ENCODE measurements around a stretch of chr2.

DNA sequence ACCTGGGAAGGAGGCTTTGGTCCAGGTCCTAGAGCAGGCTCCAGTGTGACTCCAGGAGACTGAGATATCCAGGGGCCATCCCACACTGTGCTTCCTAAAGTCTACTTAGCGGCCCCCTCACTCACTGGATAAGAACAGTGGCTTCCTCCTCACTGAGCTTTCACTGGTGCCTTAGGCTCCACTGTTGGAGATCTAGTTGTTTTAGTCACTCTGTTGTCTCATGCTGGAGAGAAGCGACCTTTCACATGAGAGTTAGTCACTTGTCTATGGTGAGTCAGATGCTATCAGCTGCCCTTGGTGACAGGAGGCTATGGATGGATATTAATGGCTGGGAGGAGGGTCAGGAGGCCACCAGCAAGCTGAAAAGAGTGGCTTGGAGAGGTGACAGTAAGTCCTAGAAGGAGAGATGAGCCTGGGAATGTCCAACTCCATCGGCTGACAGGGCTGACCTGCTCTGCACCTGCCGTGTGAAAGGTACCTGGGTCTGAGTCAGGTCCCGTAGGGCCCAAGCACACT lies 203.8 kb upstream of the TWIST2 start:
- RRBS: no CpG with 5 or more reads among the region's 5 CpGs

DNA sequence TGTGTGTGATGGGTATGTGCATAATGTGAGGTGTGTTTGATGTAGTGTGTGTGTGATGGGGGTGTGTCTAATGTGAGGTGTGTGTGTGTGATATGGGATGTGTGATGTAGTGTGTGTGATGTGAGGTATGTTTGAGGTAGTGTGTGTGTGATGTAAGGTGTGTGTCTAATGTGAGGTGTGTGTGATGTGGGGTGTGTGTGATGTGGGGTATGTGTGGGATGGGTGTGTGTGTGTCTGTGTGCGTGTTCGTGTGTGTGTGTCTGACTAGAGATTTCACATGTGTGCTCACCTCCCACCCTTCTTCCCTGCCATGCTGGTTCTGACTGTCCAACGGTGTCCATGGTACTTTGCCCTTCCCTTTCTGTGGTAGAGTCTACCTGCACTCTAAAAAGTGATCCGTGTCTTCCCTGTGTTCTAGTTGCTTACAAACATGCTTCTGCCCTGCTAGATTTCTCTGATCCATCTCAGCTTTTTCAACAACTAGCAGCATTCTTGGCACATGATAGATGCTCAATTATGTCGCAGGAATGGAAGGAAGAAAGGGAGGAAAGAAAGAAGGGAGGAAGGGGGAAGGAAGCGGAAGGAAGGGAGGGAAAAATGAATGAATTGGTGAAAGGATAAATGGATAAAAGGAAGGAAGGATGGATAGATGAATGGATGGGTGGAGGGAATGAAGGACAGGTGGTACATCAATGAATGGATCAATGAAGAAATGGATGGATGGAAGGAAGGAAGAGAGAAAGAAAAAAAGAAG lies 56.5 kb downstream of the TWIST2 start:
- RRBS: no CpG with 5 or more reads among the region's 6 CpGs

DNA sequence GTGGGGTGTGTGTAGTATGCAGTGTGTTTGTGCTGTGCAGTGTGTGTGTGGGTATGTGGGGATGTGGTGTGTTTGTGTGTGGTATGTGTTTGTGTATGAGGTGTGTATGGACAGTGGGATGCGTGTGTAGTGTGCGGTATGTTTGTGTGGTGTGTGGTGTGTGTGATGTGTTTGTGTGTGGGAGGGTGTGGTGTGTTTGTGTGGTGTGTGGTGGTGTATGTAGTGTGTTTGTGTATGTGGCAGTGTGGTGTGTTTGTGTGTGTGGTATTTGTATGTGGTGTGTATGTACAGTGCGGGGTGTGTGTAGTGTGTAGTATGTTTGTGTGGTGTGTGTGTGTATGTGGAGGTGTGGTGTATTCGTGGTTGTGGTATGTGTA lies 60.8 kb downstream of the TWIST2 start:
- RRBS: no CpG with 5 or more reads among the region's 4 CpGs

DNA sequence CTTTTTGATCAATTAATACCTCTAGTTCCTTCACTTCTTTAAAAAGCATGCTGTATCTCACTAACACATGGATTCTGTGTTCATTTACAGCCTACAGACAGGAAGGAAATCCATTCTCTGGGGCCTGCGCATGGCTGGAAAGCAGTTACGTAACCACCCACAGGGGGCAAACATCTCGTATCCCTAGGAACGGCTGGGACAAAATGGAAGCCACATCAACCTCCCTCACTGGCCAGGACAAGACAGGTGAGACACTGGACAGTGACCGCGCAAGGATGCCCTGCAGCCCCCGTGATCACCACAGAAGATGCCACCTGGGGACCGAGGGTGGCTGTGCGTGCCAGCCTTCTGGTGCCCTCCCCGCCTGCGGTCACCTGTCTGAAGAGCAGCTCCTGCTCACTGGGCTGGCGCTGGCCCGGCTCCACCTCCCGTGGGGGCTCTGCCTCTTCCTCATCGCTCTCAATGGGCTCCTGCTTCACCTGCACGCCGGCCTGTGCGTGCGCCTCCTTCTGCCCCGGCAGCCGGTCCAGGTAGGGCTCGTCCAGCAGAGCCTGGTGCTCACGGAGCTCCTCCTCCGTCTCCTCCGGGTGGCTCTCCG lies 266.9 kb downstream of the TWIST2 start:
- RRBS: 90% methylated on average over 7 of the region's 26 CpGs

GRCh38 chr2:239121572-239122017 lies 273.7 kb downstream of the TWIST2 start:
- RRBS: 100% methylated on average over 2 of the region's 16 CpGs

DNA sequence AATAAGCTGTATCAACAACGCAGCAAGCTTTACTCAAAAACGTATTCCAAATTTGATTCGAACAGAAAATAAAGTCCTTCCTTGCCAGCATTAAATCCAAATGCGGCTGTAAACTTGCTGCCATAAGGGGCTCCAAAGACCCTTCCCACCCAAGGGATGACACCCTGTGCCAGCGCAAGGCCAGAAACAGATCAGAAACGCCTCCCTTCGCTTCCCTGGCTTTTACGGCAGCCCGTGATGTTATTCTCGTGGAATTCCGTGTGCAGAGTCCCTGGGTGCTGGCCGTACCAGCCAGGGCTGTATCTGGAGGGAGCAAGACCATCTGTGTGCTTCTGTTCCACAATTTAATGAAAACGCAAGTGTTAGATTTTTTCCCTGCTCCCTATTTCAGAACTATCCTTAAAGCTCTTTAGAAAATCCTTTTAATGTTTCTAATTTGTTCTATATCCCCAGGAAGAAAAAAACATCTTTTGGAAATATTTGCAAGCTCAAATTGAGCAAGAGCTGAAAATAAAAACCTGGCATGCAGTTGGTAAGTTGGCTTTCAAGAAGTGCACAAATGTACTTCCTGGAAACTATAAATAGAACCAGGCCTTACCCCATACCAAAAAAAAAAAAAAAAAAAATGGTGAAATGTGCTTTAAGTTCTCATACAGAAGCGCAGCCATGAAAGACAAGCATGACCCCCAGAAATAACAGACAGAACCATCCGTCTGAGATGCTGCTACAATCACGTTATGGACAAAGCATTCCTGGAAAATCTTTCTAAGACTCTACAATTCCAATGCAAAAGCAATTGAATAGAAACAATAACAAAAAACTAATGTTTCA lies 178.7 kb downstream of the HDAC4 start:
- RRBS: no CpG with 5 or more reads among the region's 16 CpGs

- RRBS: no CpG with 5 or more reads among the region's 15 CpGs
These were observed 174.8 kb downstream of the HDAC4 start for GRCh38 chr2:239225829-239226630.

- RRBS: 92% methylated on average over 3 of the region's 20 CpGs
These were observed 160.3 kb downstream of the HDAC4 start for GRCh38 chr2:239240366-239241098.

DNA sequence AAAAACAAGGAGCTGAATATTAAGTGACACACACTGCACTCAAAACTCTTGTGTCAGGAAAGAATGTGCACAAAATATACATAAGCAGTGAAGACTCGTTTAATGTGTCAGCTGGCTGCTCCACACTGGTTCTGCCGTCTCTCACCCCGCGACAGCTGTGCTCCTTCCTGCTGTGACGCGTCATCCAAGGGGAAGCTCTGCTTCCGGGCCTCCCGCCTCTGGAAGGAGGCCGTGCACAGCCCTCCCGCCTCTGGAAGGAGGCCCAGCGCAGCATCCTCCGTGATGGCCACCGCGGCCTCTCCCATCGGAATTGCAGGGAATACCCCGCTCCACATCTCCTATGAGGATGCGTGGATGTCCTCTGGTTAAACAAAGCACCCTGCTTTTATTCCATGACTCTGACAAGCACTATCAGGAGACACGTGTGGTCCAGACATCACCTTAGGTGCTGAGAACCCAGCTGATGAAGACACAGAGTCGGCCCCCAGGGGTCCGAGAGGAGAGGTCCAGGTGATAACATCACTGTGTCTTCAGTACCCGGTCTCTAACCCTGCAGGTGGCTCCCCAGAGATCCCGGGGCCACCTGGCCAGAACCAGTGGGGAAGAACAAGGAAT lies 150.9 kb downstream of the HDAC4 start:
- RRBS: no CpG with 5 or more reads among the region's 22 CpGs

GRCh38 chr2:239273222-239273976 lies 127.4 kb downstream of the HDAC4 start:
- RRBS: no CpG with 5 or more reads among the region's 16 CpGs

- RRBS: no CpG with 5 or more reads among the region's 20 CpGs
These were observed 95.8 kb downstream of the HDAC4 start for GRCh38 chr2:239304811-239305528.

GRCh38 chr2:239306249-239306641 lies 94.6 kb downstream of the HDAC4 start:
- RRBS: no CpG with 5 or more reads among the region's 7 CpGs

DNA sequence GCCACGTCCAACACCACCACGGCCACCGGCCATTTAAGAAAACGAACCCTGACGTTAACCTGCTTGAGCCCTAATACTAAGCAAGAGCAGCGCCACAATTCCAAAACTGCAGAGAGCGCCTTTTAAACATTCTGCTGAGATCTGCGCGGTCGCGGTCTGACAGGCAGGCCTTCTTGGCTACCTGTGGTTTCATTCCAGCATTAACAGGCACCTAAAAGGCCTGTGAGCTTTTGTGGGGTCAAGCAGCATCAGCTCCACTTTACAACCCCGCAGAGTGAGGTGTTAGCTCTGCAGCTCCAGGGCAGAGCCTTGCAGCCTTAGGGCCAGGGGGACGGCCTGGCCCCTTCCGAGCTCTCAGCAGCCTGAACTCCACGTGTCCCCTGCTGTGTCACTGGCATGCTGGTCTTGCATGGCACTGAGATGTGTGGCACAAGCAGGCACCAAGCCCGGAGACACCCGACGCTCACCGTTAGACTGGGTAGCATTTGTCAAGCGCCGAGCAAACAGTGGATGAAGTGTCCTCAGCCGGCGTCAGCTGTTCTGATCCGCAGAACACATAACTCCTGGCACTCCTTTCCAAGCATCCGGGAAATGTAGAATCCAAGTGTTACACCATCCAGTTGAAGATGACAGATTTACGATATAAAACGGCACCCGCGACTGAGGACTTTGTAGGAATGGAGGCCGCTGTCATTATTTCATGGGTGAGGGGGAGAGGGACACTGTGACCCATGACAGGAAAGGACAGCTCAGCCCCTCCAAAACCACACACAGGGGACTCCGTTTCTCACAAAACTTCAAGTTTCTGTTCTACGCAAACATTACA lies 89.7 kb downstream of the HDAC4 start:
- RRBS: 98% methylated on average over 10 of the region's 32 CpGs

- RRBS: no CpG with 5 or more reads among the region's 13 CpGs
These were observed 55.0 kb downstream of the HDAC4 start for GRCh38 chr2:239345541-239346580.

DNA sequence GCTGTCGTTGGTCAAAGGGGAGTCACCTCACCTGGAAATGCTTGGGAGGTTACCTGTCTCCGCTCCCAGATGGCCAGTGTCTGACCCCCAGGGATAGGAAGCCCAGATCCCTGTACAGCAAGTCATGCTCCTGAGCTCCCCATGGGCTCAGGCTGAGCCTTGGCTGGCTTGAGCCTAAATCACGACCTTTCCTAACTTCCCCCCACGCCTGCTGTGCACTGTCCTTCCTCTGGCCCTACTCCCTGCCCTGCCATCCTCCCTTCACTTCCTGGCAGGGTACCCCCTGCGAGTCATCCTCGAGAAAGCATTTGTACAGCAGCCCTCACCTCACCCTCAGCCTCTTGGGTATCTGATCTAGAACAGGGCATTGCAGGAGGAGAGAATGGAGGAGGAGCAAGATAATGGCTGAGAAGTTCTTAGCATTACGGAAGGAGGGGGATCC lies 9.2 kb upstream of the HDAC4 start:
- RRBS: no CpG with 5 or more reads among the region's 7 CpGs

DNA sequence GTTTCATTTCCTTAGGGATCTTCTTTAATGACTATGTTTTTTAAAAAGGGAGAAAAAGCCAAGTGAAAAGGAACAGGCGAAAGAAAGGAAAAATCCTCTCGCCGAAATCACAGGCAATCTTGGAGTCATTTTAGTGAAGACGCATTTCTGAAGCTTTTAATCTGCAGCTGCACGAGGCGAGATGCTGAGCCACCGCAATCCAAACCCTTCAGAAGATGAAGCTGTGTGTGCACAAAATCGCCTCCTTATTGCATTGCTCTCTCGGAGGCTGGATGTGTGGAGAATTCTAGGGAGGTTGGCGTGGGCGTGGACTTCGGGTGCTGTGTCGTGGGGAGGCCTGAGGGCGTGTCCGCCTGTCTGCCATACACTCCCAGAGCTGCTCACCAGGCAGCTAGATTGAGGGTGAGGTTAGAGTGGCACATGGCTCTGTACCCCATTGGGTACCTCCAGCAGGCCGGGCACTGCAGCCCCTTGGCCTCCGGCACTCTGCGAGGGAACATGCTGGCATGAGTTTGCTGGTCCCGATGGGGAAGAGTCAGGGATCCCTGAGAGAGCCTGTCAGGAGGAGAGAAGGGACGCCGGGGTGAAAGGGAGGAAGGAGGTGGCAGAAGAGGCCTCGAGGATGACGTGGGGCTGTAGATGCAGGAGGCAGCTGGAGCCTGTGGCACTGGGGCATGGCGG lies 38.6 kb upstream of the HDAC4 start:
- RRBS: 85% methylated on average over 4 of the region's 24 CpGs

DNA sequence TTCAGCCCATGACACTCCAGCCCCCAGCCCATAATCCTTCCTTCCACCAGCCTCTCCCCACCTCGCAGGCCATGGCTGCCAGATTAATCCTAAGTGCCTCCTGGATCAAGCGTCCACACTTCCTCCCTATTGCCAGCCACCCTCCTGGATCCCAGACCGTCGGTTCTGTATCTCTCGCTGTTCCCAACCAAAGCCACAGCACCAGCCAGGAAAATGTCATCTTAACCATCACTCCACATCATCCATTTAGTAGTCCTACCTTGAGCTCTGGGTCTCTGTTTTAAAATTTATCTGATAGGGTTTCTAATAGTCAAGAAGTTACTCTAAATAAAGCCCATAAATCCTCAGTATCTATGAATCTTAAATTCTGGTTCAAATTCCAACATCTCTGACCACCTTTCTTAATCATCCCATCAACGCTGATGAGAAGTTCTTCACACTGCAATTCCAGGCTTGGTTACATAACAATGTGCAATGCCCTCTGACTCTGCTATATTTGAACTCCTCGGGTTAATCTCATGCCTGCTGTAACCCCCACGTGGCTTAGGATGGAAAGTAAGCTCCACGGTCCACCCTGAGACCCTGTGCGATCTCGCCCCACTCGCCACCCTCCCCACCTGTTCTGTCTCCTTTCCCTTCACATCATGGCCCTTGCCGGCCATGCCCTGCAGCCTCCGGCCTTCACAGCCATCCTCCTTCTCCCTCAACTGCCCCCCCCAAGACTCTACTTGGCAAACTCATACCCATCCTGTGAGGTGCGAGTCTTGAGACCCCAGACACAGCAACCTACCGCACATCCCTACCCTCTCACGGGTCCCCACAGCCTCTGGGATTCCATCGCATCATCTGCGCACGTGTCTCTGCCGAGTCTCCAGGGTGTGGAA lies 49.2 kb downstream of the NDUFA10 start:
- RRBS: no CpG with 5 or more reads among the region's 21 CpGs

DNA sequence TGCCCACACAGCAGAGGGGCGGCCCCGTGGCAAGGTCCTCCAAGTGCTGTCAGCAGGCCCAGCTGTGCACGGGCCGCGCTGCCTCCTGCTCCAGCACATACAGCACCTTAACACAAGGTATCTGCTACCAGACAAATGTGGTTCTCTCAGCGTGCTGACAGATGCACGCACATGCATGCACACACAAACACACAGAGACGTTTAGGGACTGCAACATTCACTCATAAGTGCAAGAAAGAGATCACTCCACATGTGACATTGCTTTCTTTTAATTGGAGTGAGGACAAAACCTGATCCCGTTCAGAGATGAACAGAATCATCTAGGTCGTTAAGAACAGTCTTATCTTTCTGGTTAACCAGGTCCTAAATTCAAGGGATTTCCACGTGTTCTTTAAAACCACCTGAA lies 5.5 kb downstream of the COPS9 start:
- RRBS: no CpG with 5 or more reads among the region's 11 CpGs

GRCh38 chr2:240232495-240232874 lies 92.0 kb upstream of the OTOS start:
- RRBS: no CpG with 5 or more reads among the region's 16 CpGs

DNA sequence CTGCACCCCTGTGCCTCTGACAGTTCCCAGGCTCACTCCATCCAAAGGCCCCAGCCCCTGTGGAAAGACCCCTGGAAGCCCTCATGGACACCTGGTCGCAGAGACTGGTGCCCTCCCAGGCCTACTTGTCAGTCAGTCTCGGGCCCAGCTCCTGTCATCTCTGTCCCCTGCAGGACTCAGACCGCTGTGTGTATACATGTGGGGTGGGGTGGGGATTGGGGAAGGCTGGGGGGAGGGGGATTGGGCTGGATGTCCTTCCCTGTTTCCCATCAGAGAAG lies 96.4 kb upstream of the OTOS start:
- RRBS: no CpG with 5 or more reads among the region's 3 CpGs

Data from CMK (cell line).